ENCODE measurements around a stretch of chr19.

GRCh38 chr19:2212725-2213195, 23.4 kb downstream of the PLEKHJ1 start:
- RRBS: 91% methylated on average over 6 of the region's 10 CpGs

DNA sequence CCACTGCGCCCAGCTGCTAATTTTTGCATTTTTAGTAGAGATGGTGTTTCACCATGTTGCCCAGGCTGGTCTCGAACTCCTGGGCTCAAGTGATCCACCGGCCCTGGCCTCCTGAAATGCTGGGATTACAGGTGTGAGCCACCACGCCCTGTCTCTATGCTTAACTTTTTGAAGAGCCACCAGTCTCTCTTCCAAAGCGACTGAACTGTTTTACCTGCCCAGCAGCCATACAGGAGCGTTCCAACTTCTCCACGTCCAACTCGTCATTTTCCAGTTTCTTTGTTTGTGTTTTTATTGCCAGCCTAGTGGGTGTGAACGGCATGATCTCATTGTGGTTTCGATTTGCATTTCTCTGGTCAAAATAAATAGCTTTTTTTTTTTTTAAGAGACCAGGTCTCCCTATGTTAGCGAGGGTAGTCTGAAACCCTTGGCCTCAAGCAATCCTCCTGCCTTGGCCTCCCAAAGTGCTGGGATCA, 4.0 kb upstream of the JSRP1 start:
- RRBS: no CpG with 5 or more reads among the region's 11 CpGs

DNA sequence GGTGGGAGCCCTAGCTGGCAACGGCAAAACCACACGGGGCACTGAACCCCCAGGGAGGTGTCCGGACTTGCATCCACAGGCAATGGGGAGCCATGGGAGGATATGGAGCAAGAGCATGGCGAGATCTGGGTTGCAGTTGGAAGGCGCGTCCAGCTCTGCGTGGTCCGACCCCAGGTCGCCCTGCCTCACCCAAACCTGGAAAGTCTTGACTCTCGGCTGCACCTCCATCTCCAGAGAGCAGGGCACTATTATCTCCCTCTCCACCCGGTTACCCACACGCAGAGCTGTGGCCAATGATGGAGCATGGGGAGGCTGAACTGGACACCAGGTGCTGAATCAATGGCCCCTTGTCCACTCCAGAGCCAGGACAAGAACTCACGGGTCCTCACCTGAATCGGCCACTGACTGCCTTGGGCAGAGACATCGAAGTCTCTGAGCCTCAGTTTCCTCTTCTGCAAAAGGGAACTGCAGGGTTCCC, 4.4 kb downstream of the LINGO3 start:
- RRBS: 35% methylated on average over 2 of the region's 15 CpGs

- RRBS: 85% methylated on average over 6 of the region's 34 CpGs
Measured at GRCh38 chr19:2321309-2322040, 6.9 kb downstream of the LSM7 start.

DNA sequence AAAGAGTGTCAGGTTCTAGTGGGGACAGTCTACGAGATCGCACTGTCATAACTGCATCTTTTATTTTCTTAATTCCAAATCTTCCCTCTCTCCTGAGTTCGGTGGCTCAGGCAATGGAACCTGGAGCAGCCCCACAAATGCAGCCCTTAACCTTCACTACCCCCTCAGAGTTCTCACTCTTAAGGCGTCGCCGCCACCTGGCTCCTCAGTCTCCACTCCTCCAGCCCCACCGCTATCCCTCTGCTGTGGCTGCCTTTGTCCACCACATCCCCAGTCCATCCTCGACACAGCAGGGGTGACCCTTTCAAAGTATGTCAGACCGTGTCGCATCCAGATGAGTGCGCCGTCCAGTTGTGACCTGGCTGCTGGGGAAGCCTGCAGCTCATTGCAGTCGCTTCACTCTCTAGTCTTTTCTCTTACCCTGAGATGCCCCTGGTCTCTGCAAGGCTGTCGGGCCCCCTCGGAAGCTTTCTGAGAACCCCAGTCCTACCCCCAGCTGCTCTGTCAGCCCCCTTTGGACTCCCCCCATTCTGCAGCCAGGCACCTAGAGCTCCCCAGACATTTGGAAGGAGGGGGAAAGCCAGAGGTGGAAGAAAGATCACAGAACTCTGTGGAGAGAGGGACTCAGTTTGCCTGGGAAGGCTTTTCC, 1.1 kb downstream of the SPPL2B start:
- RRBS: no CpG with 5 or more reads among the region's 15 CpGs

DNA sequence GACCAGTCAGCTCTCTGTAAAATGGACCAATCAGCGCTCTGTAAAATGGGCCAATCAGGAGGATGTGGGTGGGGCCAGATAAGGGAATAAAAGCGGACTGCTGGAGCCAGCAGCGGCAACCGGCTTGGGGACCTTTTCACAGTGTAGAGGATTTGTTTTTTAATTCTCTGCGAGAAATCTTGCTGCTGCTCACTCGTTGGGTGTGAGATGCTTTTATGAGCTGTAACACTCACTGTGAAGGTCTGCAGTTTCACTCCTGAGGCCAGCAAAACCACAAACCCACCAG, 32.9 kb downstream of the TMPRSS9 start:
- RRBS: no CpG with 5 or more reads among the region's 6 CpGs

GRCh38 chr19:2423597-2424560, 3.5 kb downstream of the TIMM13 start:
- RRBS: 71% methylated on average over 6 of the region's 50 CpGs

DNA sequence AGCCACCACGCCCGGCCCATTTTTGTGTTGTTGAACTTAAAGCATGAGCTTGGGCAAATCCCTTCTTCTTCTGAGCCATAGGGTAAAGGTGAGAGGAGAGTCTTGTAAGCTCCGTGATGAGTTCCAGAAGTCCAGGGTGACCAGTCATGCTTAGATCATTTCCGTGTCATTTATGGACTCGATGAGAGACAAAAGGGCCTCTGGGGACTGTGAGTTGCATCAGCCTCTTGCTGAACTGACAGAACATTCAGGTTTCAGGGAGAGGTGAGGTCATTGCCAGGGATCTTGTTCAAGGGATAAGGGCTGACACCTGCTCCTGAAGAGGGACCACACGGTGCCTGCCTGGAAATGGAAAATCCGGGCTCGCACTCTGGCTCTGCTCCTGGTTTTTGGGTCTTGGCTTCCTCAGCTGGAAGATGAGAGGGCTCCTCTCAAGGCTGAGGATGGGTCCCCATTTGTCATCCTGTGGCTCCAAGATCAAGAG, 53.6 kb downstream of the GADD45B start:
- RRBS: no CpG with 5 or more reads among the region's 8 CpGs

DNA sequence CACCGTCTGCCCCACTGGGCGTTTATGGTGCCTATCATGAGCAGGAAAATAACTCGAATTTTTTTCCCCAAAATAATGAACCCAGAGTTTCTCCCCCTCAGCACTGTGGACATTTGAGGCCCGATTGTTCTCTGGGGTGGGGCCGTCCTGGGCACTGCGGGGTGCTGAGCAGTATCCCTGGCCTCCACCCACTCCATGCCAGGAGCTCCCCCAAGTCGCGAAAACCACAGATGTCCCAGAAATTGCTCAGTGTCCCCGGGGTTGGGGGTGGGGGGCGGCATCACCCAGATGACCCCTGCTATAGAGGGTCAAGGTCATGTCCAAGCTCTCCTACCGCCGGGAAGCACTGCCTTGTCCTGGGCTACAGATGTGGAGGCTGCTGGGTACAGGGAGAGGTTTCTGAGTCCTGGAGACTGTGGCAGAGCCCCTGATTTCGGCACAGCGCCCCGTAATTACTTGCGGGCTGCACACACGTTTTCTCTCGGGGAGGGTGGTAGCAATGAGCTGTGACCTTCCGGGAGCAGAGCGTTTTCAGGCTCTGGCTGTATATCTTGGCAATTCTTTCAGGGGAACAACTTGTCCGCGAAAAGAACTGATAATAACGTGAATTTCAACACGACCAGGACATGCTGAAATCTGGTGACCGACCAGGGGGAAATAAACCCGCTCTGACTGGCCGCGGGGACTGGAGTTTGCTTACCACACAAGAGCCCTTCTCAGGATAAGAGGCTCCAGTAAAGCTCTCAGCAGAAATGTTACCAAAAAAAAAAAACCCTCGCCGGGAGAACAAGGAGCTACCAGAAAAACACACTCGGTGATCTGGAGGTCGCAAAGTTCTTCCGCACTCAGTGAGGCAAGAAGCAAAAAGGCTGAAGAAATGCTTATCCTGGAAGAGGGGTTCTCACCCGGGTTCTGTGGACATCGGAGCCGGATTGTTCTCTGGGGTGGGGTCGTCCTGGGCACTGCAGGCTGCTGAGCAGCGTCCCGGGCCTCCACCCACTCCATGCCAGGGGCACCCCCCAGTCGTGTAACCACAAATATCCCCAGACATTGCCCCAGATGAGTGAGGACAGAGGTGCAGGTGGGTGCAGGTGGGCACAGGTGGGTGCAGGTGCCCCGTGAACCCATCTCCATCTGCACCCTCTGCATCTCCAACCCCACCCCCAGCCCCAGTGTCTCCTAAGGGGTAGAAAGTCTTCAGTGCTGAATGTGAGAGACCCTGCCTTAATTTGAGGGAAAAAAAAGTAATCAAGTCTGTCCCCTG, 67.9 kb downstream of the GNG7 start:
- RRBS: 40% methylated on average over 4 of the region's 41 CpGs

GRCh38 chr19:2664019-2664699, 38.3 kb downstream of the GNG7 start:
- RRBS: 10% methylated on average over 5 of the region's 21 CpGs

DNA sequence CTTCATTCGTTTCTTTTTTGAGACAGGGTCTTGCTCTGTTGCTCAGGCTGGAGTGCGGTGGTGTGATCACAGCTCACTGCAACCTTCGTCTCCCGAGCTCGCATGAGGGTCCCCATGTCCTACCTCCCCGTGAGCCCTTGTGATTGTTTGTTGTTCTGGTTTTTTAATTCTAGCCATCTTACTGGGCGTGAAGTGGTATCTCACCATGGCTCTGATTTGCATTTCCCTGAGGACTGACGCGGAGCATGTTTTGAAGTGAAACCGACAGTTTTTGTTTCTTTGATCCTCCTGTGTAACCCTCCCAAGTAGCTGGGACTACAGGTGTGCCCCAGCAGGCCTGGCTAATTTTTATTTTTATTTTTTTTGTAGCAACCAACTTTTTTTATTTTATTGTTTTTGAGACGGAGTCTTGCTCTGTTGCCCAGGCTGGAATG, 21.7 kb downstream of the GNG7 start:
- RRBS: no CpG with 5 or more reads among the region's 11 CpGs

GRCh38 chr19:2694149-2694963, 8.1 kb downstream of the GNG7 start:
- RRBS: no CpG with 5 or more reads among the region's 12 CpGs

DNA sequence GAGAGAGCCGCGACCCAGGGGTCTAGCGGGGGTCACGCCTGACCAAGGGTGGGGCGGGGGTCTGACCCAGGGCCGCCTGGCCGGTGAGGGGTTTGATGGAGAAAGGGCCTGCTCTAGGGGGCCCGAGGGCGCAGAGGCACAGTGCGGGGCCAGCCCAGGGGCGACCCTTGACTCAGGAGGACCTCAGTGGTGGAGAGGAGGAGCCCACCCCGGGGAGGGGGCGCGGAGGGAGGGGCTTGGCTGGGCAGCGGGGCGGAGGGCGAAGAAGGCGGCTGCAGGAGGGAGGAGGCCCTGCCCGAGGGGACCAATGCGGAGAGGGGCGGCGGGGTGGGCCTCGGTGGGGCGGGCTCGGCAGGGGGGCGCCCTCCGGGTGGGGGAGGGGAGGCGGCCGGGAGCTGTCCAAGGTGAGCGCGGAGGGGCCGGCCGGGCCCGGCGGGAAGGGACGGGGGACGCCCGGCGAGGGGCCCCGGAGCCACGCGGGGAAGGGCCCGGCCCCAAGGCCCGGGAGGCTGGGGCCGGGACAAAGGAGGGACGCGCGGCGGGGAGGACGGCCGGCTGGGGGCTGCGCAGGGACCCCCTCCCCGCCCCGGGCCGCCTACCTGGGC, 365 bp downstream of the DIRAS1 start:
- RRBS: 3% methylated on average over 11 of the region's 55 CpGs

GRCh38 chr19:2757107-2757506, 17.3 kb upstream of the SLC39A3 start:
- RRBS: 81% methylated on average over 11 of the region's 15 CpGs

DNA sequence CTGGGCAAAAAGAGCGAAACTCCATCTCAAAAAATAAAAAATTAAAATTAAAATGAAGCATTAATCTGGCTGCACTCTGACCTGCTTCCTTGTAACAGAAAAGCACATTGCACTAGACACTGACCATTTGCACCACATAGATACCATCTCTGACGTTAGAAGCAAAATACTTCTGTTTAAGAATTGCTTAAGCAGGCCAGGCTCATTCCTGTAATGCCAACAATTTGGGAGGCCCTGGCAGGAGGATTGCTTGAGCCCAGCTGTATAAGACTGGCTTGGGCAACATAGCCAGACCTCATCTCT, 7.3 kb upstream of the TLE6 start:
- RRBS: no CpG with 5 or more reads among the region's 2 CpGs

DNA sequence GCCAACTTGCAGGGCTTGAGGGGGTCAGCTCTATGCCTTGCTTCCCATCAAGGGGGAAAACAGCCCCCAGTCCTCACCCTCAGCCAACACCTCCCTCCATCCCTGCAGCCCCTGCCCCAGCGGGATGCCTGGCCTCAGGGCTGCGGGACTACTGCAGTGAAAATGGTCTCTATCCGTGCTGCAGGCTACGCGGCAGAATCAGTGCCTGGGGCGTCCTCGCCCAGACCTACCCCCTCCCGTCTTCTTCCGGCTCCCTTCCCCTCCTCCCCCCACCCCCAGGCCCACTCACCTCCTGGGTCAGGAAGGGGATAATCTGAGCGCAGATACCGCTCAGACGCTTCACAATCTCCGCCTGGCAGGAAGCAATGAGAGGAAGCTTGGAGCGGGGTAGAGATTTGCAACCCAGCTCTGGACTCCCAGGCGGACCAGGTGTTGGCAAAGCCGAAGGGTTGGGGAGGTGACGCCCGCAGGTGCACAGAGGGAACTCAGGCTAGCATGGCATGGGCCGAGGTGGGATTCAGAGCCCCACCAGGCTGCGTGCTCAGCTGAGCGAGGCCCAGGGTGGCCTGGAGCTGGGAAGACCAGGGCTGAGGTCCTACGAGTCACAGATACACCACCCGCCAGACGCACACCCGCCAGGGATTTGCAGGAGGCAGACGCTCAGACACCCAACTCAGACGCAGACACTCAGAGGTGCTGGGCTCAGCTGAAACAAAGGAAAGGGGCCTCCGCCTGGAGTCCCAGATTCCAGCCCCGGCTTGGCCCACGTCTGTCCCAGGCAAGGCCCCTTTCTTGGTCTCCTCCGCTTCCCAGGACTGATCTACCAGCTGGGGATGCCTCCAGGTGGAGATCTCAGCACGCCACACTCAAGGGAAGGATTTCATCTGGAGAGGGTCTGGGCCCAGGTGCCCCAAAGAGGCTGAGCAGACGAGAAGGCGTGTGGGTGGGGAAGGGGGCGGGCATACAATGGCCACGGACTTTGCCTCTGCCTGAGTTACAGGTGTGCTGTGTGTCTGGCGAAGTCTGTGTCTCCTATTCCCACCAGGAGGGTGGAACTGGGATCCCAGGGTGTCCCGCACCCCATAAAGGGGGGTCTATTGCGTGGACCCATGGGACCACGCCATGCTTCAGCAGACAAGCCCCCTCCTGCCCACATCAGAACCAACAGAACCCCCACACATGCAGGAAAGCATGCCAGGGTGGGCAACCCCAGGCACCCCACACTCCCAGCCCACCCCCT, 3.9 kb downstream of the TLE2 start:
- RRBS: no CpG with 5 or more reads among the region's 40 CpGs

DNA sequence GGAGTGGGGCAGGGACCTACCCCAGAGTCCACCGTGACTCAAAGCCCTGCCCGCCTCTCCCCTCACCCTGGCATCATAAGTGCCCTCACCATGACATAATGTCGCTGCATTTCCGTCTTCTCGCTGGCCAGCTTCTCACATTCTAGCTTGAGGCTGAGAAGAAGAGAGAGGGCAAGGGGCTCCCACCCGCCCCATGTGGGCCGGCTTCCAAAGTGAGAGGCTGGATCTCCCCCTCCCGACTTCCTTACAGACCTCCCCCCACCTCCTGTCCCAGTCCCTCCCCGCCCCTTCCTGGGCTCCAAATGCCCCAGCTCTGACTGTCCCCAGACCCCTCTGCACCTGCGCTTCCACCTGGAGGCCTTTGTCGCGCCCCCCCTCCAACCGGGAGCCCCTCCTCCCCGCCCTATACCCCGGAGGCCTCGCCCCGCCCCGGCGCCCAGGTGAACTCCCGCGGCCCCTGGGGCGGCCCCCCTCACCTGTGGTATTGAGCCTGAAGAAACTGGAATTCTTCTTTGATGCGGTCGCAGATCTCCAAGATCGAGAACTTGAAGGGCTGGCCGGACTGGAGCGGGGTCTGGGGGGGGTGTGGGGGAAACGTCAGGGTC, 748 bp downstream of the TLE2 start:
- RRBS: 8% methylated on average over 3 of the region's 28 CpGs

DNA sequence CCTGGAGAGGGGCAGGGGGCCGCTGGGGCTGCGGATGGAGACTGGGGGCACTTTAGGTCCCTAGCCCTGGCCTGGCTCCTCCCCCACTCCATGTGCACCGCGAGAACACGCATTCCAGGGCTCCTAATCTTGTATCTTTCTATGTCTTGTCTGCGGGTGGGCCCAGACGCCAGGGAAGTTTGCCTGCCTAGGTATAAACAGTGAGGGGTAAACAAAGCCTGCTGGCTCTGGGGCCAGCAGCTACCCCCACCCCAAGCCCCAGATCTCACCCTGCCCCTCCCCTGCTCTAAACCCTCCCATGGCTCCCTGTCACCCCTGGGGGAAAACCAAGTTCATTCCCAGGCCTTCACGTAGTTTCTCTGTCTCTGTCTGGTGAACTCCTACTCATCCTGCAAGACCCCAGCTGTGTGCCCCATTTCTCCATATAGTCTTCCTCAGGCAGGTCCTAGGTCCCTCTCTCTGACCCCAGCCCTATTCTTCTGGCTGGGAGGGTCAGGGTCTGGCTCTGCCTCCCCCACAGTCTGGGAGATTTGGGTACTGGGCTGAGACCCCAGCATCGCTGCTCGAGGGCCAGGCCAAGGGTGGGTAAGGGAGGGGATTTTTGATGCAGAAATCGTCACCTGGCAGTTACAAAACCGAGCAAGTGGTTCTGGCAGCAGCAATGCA, 5.6 kb downstream of the TLE5 start:
- RRBS: no CpG with 5 or more reads among the region's 12 CpGs

DNA sequence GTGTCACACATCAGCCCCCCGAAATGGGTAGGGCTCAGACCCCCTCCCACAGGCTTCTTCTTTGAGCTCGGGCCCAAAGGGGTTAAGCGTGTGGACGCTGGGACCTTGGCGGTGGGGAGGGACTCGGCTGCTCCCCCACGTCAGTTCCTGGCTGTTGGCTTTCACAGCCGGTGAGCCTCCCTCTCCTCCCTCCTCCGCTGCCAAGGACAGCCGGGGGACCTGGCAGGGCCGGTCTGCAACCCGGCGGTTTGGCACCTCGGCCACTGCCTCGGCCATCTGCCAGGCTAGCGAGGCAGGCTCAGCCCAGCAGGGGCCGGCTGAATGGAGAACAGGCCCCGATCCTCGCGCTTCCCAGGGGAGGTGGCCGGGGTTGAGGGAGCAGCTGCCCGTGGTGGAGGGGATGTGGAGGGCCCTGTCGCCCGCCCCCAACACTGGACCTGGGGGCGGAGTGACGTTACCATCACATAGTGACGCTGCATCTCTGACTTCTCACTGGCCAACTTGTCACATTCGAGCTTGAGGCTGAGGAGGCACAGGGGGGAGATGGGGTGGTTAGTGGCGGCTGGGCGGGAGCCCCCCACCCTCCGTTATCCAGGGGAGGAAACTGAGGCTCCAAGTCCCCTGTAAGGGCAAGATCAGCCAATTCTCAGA, 4.9 kb downstream of the TLE5 start:
- RRBS: 17% methylated on average over 10 of the region's 31 CpGs

DNA sequence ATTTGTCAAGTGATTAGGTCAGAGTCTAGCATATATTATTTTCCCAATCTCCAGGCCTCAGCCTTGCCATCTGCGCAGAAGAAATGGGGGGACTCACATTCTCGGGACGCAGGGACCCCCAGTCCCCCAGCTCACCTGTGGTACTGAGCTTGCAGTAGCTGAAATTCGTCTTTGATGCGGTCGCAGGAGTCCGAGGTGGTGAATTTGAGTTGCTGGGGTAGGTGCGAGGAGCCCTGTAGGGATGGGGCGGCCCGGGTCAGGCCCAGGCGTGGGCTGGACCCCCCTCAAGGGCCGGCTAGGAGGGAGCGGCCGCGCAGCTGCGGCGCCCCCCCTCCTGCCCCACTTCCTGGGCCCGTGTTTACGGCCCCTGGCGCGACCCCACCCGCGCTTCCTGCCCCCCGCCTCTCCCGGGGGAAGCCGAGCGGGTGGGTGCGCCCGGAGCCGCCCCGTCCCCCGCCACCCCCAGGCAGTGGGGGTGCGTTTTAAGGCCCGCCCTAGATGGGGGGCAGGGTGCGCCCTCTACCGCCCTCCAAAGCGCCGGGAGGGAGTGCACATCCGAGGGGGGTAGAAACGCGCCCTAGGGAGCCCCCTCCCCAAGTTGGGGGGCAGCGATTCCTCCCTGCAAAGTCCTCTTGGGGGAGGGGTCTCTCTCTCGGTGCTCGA, 1.1 kb downstream of the TLE5 start:
- RRBS: 7% methylated on average over 11 of the region's 44 CpGs

Data from UCH-1 (cell line).